Pericardium fibroblast (primary cell): ENCODE data around the genes OR52K1, OR52I1, OR51S1, HBG2, HBE1, OR52N4, OR56B2P, OR52E4 and OR52W1.

DNA sequence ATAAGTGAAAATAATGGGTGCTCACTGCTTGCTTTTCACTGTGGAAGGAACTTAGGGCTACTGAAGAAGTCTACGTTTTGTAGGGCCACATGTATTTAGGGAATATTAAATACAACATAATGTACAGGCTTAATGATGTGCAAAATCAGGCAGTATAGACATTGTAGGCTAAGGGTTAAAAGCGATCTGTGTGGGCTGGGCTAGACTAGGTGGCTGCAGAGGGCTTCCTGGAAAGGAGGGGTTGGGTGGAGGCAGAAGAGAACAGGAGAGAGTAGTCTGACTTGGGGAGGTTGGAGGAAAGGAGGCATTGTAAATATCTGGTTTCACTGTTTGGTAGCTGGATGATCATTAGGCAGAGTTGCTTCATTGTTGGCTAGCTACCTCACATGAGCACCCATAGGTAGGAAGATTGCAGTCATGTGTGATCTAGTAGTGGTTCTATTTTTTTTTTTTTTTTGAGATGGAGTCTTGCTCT, 5.4 kb downstream of the STIM1 start:
- RAMPAGE, long total RNA, result no peak

DNA sequence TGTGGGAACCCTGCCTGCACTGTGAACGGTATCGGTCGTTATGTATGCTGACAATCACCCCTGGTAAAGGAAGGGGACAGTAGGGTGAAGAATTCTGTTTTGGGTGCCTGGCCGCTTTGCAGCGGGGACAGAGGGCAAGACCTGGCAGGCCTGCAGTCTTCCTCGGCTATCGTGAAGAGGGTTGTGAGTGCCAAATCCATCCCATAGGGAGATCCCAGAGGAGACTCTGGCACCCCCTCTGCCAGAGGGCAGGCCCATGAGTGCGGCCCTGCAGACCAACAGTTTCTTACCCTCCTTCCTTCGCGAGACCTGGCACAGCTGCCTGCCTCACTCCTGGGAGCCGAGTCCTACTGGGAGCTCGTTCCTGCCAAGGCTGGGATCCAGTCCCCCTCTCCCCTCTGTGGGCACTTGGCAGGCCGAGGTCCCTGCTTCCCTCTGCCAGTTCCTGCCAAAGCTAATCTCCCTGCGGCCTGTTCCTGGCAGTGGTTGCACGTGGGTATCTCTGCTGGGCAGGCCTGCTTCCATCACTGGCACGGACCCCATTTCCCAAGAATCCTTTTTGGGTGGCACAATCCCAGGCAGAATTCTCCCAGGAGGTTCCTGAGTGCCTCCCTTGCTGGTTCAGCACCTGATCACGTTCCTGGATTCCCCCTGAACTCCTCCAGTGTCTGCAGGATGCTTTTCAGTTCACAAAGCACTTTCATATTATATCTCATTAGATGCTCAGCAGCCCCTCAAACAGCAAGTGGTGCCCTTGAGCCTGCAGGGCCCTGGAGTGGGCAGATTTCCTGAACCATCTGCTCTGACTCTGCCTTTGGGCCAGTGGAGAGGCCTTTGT, 96.4 kb downstream of the RRM1 start:
- RAMPAGE, long total RNA, result no peak

GRCh38 chr11:4482495-4482830, at the start of gene OR52K1:
Gene OR52K1, plus strand, starts transcription at chr11:4482646.
- RAMPAGE, long total RNA, result no peak

- RAMPAGE, long total RNA, result no peak
Observed at GRCh38 chr11:4593619-4594127, at the start of gene OR52I1. Gene OR52I1, plus strand, starts transcription at chr11:4594039.

- RAMPAGE, long total RNA, result no peak
Observed at GRCh38 chr11:4849119-4849410, at the start of gene OR51S1. Gene OR51S1, minus strand, starts transcription at chr11:4849208.

DNA sequence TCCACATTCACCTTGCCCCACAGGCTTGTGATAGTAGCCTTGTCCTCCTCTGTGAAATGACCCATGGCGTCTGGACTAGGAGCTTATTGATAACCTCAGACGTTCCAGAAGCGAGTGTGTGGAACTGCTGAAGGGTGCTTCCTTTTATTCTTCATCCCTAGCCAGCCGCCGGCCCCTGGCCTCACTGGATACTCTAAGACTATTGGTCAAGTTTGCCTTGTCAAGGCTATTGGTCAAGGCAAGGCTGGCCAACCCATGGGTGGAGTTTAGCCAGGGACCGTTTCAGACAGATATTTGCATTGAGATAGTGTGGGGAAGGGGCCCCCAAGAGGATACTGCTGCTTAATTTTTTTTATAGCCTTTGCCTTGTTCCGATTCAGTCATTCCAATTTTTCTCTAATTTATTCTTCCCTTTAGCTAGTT, at the start of gene HBG2:
TSS of gene HBG2 (minus strand) at position 118 of the 423 bp plus-strand sequence.
- RAMPAGE, long total RNA, result no peak

- RAMPAGE, long total RNA, result no peak
Observed at GRCh38 chr11:5269333-5270348, at the start of gene HBE1. Gene HBE1, minus strand, starts transcription at chr11:5269945.

- RAMPAGE, long total RNA, result no peak
Observed at GRCh38 chr11:5412043-5412583, 9.8 kb upstream of the OR51Q1 start.

DNA sequence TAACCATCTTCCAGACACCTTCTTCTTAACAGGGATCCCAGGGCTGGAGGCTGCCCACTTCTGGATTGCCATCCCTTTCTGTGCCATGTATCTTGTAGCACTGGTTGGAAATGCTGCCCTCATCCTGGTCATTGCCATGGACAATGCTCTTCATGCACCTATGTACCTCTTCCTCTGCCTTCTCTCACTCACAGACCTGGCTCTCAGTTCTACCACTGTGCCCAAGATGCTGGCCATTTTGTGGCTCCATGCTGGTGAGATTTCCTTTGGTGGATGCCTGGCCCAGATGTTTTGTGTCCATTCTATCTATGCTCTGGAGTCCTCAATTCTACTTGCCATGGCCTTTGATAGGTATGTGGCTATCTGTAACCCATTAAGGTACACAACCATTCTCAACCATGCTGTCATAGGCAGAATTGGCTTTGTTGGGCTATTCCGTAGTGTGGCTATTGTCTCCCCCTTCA, 277 bp downstream of the OR52D1 start:
- RAMPAGE, long total RNA, result no peak

- RAMPAGE, long total RNA, result no peak
Observed at GRCh38 chr11:5753914-5754407, at the start of gene OR52N4. Gene OR52N4, plus strand, starts transcription at chr11:5754243.

DNA sequence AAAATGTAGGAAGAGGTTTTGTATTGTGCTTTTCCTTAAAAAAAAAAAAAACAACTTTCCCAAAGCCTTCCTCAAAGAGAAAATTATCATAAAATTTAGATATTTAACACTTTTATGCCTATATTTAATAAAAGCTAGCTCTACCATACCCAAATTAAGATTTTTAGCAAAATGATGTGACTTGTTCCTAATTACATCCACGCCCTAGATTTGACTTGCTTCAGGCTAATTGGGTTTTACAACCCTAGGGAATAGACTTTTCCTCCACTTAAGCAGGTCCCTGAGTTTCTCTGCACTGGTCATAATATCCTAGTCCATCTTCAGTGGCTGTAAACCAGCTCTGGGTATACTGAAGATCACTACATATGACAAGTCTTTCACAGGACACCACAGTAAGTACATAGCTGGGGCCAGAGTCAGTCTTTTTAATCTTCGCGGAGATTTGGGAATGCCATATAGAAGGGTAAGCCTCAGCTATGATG, at the start of gene OR56B2P:
TSS of gene OR56B2P (plus strand) at position 306 of the 482 bp plus-strand sequence.
- RAMPAGE, long total RNA, result no peak

- RAMPAGE, long total RNA, result no peak
Observed at GRCh38 chr11:5880287-5880814, at the start of gene OR52E4. Gene OR52E4, plus strand, starts transcription at chr11:5880629.

DNA sequence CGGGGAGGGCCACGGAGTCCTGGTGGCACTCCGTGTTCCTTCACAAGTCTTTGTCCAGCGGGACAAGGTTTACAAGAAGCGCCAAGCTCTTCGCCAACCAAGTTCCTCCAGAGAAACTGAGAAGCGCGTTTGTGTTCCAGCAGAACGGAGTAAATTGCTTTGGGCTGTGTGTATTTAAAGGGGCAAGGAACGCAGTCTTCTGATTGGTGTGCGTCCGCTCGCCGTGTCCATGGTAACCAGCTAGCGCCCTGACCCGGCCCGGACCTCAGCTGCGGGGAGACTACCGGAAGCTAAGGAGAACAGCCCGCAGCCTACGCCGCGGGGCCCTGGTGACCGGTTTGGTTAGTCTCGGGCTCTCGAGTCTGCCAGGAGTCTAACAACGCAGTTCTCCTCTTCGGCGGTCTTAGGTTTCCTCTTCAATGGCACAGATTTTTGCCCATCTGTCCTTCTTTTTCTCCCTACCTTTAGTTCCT, 3.5 kb upstream of the OR56A3 start:
- RAMPAGE, long total RNA, result no peak

DNA sequence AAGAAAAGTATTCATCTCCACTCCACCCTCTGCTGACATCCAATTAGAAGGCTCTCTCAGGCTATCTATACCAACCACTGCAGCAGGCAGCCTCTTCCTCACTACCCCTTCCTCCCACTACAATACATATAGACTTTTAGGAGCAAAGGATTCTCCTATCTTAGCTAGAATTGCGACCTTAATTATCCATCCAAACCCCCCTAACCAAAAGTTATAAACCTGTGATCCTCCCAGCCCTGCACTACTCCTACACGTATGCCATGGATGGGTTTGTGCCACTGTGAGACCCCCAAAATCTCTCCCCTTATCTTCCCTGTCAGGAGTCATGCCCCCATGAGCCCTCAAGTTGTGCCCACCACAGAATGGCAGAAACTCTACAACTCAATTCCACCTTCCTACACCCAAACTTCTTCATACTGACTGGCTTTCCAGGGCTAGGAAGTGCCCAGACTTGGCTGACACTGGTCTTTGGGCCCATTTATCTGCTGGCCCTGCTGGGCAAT, at the start of gene OR52W1:
TSS of gene OR52W1 (plus strand) at position 363 of the 503 bp plus-strand sequence.
- RAMPAGE, long total RNA, result no peak

DNA sequence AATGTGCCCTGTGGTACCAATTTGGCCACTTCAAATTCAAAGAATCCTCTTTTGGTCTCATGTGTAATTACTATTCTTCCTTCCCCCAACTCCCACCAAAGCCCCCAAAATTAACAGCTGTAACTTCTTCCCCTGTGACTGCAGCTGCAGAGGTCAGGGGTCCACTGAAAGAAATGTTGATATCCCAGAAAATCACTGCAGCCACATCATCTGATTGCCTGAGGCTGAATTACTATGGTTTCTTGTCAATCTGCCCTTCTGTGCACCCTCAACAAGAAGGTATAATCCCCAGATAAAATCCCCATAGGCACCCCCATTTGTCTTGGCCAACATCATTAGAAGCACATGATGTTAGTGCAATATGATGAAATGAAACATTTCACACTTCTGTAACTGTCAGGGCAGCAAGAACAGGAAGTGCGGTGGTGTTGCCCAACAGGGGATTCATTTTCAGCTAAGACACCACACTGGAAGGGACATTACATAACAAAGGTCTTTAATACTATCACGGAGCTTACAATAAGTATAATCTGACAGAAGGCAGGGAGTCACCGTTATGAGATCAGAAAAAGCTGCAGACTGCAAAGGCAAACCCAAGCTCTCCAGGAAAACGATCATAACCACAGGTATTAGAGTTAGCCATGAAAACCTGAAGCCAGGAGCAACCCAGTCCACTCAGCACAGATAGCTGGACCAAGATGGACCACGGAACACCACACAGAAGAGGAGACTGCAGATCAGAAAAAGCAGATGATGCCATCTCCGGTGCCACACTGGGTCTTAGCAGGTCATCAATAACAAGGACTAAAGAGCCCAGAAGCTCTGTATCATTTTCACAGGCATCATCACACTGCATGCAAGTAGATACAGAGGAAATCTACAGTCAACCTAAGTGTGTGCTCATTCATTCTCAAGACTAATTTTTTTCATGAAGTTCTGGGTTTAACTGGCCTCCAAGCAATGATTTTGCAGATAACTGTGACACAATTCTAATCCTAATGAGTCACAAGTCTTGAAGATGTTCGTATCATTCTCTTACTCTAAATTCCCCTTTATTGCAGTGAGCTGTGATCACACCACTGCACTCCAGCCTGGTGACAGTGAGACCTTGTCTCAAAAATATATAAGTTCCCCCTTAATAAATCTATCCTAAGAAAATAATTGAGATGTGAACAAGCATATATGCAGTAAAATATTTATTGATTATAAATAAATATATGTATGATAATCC, 2.1 kb downstream of the OR52W1 start:
- RAMPAGE, long total RNA, result no peak

DNA sequence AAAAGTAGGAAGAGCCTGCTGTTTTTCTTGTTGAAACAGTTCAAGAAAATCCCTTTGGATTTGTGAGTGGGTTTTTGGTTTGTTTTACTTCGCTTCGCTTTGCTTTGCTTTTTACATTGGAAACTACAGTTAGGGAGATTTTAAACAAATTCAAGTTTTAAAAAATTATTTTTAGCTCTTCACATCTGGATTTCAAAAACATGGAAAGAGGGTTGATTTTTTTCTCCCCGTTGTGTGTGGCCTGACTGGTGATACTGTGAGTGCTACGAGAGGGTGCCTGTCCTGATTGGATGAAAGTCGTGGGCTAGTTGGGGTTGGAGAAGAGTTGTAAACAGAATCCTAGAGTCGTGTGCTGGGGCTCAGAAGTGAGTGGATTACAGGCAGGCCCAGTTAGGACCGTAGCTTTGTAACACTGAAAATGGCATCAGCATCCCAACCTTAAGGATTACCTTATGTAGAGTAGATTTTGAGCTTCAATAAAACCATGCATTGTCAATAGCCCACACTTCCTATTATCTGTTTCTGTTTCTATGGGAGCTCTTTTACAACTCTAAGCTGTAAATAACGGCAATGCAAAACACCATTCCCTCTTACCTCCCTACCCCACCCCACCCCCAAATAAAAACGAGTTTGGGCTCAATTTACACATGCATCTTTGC, 24.3 kb downstream of the CAVIN3 start:
- RAMPAGE, long total RNA, result no peak

GRCh38 chr11:6402458-6403176, 12.3 kb downstream of the SMPD1 start:
- RAMPAGE, long total RNA, result no peak

DNA sequence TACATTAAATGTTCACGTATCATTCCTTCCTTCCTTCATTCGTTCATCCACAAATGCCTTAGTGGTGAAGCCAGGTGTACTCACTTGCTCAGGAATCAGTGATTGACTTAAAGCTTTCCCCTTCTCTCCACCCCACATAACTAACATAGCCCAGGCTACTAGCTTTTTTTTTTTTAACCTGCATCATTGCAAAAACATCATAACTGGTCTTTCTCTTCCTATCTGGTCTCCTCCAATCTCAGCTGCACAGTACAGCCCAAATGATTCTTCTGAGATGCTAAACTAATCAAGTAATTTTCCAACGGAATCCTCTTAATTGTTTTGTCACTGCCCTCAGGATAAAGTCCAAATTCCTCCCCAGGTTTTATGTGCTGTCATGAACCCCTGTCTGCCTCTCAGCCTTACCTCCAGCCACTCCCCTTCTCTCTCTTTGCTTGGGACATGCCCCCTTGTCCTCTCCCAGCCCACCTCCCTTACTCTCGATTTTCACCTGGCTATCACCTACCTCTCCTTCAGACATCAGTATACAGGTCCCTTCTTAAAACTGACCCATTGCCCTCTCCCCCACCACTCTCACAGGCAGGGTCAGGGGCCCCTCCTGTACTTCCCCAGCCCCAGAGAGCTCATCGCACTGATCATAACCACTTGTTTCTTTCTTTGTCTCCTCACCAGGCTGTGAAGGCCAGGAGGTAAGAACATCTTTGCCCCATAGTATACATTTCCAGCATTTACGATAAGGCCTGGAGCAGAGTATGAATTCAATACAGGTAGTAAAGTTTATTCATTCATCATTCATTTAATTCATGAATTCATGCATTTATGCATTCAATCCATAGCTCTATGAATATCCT, 12.4 kb downstream of the APBB1 start:
- RAMPAGE, long total RNA, result no peak

DNA sequence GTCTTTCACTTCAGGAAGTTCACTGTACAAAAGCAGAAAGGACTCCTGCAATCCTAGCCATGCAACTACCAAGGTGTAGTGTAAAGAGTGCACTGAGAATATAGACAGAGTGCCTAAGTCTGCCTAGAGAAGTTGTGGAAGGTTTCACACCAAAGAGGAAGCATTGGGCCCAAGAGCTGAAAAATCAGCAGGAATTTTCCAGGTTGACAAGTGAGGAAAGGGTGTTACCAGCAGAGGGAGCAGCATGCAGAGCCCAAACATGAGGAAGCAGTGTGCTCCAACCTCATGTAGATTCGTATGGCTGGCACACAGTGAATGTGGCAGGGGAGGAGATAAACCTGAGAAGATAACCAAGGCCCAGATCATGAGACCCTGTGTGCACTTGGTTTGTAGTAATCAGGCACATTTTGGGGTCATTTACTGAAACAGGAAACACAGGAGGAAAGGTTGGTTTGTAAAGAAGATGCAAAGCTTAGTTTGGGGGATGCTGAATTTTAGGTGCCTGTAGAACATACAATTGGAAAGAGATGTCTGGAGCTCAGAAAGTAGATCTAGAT, 1.8 kb downstream of the HPX start:
- RAMPAGE, long total RNA, result no peak

DNA sequence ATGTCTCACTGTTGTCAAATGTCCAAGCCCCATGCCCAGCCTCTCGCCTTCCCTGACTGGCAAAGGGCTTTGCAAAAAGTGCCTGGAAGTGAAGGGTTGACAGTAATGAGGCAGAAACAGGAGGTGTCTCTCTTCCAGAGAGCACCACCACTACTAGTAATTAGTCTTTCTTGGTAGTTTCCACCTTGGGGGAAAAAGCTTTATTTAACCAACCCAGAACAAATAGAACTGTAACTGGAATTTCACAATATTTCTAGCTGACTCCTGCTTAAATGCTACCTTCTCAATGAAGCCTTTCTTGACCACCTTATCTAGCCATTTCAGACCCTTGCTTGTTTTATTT, 738 bp upstream of the HPX start:
- RAMPAGE, long total RNA, result no peak